Kidney epithelial cell (primary cell): ENCODE measurements around a stretch of chr1.

- RAMPAGE, long total RNA: no peak
Measured at GRCh38 chr1:170882869-170883405, 52.4 kb upstream of the MROH9 start.

DNA sequence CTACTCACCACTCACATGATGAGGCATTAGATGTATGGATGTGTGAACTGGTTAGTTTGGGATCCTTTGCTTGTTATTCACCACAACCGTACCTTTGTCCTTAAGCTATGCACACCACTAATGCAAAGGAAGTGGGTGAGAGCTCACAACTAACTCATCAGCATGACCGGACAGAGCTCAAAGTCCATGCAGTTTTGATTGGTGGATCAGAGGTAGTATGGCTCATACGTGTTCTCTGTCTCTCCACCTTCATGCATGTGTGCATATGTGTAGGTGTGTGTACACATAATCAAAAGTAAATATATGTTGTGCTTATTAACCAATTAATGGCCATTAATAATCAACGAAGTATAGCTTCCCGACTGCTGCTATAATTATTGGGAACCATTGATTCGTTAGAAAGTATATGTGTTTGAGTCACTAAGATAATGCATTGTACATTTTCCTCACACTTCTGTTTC, 43.4 kb upstream of the MROH9 start:
- RAMPAGE, long total RNA: no peak
- RRBS: no CpG with 5 or more reads among the region's 6 CpGs

DNA sequence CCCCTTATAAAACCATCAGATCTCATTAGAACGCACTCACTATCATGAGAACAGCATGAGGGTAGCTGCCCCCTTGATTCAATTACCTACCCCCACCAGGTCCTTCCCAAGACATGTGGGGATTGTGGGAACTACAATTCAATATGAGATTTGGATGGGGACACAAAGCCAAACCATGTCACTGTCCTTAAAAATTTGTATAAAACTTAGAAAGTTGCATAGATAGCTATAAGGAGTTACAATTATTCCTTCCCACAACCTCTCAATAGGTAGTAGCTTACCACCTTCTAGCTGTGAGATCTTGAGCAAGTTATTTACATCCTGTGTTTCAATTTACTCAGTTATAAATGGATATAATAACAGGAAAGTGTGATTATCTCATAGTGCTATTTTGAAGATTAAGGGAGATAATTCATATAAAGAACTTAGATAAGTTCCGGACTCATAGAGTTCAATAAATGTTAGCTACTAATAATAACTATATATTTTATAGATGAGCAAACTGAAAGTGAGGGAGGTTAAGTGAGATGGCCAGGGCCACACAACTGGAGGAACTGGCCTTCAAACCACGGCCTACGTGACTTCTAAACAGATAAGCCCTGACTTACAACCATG, 1.6 kb downstream of the FMO2 start:
- RAMPAGE, long total RNA: no peak
- RRBS: no CpG with 5 or more reads among the region's 4 CpGs

DNA sequence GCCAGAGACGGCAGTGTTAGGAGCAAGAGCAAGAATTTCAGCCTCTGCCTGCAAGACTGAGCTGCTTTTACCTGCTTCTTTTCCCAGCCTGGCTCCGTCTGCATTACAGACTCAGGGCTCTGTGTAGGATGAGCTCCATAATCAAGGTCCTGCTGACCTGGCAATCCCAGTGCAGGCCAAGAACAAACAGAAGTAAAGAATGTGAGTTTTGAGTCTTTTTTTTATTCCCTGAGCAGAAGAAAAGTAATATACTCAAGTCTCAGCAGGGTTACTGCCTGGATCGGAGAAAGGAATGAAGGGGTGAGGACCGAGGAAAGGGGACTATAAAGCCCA, 10.2 kb downstream of the FMO1 start:
- RAMPAGE, long total RNA: no peak
- RRBS: no CpG with 5 or more reads among the region's 4 CpGs

DNA sequence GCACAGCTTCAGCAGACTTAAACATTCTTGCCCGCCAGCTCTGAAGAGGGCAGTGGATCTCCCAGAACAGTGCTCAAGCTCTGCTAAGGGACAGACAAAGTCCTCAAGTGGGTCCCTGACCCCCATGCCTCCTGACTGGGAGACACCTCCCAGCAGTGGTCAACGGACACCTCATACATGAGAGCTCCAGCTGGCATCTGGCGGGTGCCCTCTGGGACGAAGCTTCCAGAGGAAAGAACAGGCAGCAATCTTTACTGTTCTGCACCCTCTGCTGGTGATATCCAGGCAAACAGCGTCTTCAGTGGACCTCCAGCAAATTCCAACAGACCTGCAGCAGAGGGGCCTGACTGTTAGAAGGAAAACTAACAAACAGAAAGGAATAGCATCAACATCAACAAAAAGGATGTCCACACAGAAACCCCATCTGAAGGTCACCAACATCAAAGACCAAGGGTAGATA, 46.1 kb downstream of the FMO4 start:
- RAMPAGE, long total RNA: no peak
- RRBS: no CpG with 5 or more reads among the region's 5 CpGs

DNA sequence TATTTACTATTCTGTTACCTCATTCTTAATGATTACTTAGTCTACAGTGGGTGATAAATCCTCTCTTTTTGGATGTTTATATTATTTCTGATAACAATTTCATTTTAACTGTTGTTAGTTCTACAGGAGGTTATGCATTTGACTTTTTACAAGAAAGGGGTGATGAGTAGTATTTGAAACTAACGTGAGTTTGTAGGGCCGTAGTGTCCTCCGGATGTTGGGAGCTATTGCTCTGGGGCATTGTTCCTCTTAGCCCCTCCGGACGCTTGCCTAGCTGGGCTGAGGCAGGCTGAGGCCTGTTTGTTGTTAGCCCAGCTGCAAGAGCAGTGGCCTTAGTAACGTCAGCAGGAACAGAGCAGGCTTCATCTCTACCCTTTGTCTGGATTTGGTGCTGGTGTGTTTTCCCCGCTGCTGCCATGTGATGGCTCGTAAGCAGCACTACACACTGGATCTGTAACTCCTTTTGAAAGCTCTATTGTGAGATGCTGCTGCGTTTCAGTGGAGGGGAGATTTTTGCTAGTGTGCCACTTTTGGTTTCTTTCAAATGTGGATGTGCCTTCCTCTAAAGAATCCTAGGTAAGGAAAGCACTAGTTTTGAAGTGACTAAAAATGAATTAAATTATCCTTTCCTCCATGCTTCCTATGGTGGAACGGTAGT, 57.6 kb downstream of the DNM3 start:
- RAMPAGE, long total RNA: no peak
- RRBS: no CpG with 5 or more reads among the region's 10 CpGs

GRCh38 chr1:172154613-172155067, 265.8 kb upstream of the C1orf105 start:
- RAMPAGE, long total RNA: no peak
- RRBS: no CpG with 5 or more reads among the region's 2 CpGs

DNA sequence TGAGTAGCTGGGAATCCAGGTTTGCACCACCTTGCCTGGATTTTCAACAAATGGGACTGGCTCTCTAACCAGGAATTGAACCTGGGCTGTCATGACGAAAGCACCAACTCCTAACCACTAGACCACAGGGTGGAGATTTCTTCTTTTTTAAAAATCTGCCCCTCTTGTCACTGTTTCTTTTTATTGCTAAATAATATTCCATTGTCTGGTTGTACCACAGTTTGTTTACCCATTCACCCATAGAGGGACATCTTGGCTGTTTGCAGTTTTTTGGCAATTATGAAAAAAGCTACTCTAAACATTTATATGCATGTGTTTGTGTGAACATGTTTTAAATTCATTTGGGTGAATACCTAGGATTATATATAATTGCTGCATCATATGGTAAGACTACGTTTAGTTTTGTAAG, 232.1 kb upstream of the C1orf105 start:
- RAMPAGE, long total RNA: no peak
- RRBS: no CpG with 5 or more reads among the region's 2 CpGs

DNA sequence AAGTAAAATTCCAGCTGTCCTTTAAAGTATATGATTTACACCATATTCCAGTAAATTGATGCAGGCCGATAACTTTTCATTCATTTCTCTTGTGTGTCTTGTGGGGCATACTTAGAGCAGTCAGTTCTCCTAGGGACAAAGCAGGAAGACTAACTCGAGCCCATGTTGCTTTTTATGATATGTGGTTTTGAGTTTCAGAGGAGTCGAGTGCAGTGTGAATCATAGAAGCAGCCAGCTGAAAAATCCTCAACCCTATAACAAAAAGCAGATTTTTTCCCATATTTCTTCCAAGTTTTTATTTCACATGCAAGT, 77.1 kb upstream of the C1orf105 start:
- RAMPAGE, long total RNA: no peak
- RRBS: no CpG with 5 or more reads among the region's 3 CpGs

GRCh38 chr1:172450463-172451460, 6.9 kb upstream of the PIGC start:
- RAMPAGE, long total RNA: no peak
- RRBS: no CpG with 5 or more reads among the region's 11 CpGs

DNA sequence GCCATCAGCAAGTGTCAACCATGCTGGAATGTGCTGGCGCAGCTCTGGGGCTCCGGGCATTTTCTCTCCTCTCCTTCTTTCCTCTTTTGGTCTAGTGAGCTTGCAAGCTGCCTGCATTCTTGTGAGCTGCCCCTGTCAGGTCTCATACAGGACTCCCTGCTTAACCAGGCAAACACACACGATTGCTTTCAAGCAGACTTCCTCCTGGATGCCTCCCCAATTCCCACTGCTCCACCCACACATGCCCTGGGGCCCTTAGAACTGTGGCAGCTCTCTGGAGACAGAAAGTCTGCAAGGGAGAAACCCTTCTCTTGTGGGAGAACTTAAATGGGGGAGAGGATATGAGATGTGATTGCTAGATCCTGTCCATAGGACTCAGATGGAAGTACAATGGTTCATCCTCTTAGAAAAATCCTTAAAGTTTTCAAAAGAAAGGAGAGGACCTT, 35.6 kb upstream of the SUCO start:
- RAMPAGE, long total RNA: no peak
- RRBS: 7% methylated on average over 2 of the region's 3 CpGs

DNA sequence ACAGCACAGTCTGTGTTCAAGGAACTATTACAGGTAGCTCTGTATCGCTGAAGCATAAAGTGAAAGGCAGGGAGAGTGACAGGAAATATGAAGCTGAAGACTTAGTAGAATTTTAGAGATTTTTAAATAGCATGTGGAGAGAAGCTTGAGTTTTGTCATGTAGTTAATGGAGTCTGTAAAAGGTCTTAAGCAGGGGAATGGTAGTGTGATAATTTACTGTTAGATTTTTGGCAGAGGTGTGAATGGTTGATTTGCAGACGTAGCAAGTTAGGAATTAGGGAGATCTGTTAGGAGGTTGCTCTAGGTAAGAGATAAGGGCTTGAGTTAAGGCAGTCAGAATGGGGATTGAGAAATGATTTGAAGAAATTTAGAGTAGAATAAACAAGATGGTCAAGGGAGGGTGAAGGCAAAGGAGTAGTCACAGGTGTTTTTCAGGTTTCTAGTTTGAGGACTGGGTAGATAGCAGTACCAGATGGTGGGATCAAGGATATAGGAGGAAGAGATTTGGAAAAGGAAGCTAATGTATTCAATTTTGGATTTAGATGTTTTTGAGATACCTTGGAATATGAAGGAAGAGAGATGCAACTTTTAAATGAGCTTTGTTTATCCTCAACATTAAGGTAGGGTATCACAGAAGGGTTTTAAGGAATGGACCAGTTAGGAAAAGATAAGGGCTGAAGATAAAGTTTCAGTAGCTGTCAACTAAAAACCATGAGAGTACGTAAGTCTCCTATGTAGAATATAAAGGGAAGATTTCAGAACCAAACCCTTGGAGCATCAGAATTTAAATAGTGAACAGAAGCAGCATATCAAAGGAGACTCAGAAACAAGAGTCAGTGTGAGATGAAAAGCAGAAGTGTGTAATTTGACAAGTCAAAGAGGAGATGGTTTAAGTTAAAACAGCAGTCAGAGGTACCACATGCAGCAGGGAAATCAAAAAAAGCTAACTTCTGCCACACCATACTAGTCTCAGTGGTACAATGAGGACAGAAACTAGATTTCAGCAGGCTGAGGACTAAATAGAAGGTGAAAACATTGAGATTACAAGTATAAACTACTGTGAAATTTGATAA, 12.0 kb downstream of the SUCO start:
- RAMPAGE, long total RNA: no peak
- RRBS: no CpG with 5 or more reads among the region's 3 CpGs

- RAMPAGE, long total RNA: no peak
- RRBS: no CpG with 5 or more reads among the region's 3 CpGs
Measured at GRCh38 chr1:172557063-172557999, 24.4 kb downstream of the SUCO start.

- RAMPAGE, long total RNA: no peak
- RRBS: no CpG with 5 or more reads among the region's 10 CpGs
Measured at GRCh38 chr1:172639070-172640075, 19.5 kb upstream of the FASLG start.

GRCh38 chr1:172704070-172704386, 45.1 kb downstream of the FASLG start:
- RAMPAGE, long total RNA: no peak
- RRBS: no CpG with 5 or more reads among the region's 1 CpG

DNA sequence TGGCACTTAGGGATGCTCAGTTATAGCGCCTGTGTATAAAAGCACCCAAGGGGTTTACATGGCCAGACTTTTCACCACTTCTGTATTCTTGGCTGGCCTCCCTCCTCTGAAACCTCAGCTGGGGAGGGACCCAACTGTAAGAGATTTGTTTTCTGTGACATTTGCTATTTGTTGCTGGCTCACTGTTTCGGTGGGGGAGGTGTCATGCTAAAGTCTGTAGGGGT, 159.9 kb downstream of the FASLG start:
- RAMPAGE, long total RNA: no peak
- RRBS: no CpG with 5 or more reads among the region's 2 CpGs

GRCh38 chr1:172906603-172907196, 144.0 kb downstream of the TNFSF18 start:
- RAMPAGE, long total RNA: no peak
- RRBS: no CpG with 5 or more reads among the region's 2 CpGs

- RAMPAGE, long total RNA: no peak
- RRBS: no CpG with 5 or more reads among the region's 3 CpGs
Measured at GRCh38 chr1:173409680-173410041, 67.5 kb upstream of the PRDX6 start.

DNA sequence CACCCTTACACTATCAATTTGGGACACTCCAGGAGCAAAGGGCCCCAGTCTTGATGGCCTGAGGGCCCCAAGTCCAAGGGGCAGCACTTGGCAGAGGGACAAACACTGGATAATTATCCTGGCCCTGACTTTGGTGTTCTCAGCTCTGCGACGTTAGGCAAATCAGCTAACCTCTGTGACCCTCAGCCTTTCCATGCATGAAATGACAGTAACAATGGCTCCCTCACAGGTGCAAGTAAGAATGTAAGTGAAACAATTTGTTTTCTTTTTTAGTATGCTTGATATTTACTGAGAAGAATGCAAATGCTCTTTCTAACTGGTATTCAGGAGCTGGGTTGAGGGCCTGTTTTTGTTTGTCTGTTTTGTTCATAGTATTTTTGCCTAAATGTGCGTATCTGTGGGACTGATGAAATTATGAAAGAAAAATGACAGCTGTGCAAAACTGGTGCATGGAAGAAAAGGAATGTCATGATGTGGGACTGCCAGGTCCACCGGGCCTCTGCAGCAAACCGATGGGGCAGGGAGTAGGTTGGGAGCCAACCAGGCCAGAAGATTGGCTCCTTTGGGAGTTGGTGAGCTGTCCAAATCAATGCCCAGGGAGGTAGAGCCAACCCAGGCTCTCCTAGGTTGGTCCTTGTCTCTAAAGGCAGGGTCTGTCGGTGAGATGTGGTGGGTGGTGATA, 61.5 kb upstream of the PRDX6 start:
- RAMPAGE, long total RNA: no peak
- RRBS: no CpG with 5 or more reads among the region's 6 CpGs

- RAMPAGE, long total RNA: no peak
- RRBS: no CpG with 5 or more reads among the region's 4 CpGs
Measured at GRCh38 chr1:173523307-173523738, 46.2 kb downstream of the PRDX6 start.